Left cardiac atrium (tissue), 1 donor: ENCODE data around the gene NUP58.

DNA sequence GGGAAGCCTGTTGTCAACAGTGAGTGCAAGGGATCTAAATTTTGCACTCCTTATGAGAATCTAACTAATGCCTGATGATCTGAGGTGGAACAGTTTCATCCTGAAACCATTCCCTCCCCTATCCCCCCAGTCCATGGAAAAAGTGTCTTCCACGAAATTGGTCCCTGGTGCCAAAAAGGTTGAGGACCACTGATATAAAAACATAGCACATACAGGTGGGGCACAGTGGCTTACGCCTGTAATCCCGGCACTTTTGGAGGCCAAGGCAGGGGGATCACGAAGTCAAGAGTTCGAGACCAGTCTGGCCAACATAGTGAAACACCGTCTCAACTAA lies 62.9 kb upstream of the TNFRSF19 start:
- PRO-cap = no peak

GRCh38 chr13:23579032-23580142 lies 9.2 kb downstream of the TNFRSF19 start:
- PRO-cap = bidirectional peak, plus-strand start at chr13:23579383, minus-strand start at chr13:23579208; unidirectional peak, plus-strand start at chr13:23579676

DNA sequence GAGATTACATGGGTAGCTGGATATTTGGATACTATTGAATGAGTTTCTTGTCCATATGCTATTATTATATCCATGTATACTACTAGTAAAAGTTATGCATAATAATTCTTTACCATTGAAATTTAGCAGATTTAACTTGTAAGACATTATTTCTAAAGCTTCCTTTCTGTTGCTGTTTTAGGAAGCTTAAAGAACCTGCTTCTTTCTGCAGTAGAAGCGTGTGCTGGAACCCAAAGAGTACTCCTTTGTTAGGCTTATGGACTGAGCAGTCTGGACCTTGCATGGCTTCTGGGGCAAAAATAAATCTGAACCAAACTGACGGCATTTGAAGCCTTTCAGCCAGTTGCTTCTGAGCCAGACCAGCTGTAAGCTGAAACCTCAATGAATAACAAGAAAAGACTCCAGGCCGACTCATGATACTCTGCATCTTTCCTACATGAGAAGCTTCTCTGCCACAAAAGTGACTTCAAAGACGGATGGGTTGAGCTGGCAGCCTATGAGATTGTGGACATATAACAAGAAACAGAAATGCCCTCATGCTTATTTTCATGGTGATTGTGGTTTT lies 103.1 kb downstream of the TNFRSF19 start:
- PRO-cap = no peak

- PRO-cap = no peak
These were observed 89.1 kb upstream of the SPATA13 start for GRCh38 chr13:24071258-24071953.

GRCh38 chr13:24123891-24124181 lies 36.7 kb upstream of the SPATA13 start:
- PRO-cap = no peak

GRCh38 chr13:24124925-24125458 lies 35.5 kb upstream of the SPATA13 start:
- PRO-cap = no peak

DNA sequence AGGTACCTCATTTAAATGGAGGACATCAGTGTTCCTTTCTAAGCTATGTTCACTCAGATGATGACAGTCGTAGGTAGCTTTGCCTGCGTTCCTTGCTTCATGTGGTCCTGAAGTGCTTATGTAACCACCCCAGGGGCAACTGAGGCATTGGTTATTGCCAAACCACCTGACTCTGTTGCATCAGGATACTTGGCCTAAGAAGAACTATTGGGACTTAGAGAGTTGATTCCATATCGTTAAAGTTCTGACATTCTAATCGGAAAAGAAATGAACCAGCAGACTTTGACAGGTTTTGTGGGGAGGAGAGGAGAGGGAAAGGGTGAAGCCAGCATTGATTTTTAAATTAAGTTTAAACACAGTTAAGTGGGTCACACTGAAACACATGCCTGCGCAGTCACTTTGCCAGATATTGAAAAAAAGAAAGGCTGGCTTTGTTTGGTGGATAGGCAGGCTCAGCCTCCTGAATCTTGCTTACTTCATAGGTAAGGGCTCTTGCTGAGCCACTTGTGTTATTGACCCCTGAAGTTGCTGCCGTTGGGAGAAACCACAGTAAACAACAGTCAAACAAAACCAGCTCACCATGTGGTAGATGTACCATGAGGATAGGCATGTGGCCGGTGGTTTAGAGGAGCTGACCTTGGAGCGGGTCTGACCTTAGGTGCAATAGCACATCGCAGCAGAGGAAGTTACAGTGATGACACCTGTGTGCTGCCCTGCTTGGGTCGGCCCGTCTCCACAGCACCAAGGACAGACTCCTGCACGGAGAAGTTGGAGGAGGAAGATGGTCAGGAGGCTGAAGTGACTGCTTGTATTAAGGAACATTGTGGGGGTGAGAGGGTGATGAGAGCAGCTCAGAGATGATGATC lies 52.0 kb downstream of the SPATA13 start:
- PRO-cap = no peak

DNA sequence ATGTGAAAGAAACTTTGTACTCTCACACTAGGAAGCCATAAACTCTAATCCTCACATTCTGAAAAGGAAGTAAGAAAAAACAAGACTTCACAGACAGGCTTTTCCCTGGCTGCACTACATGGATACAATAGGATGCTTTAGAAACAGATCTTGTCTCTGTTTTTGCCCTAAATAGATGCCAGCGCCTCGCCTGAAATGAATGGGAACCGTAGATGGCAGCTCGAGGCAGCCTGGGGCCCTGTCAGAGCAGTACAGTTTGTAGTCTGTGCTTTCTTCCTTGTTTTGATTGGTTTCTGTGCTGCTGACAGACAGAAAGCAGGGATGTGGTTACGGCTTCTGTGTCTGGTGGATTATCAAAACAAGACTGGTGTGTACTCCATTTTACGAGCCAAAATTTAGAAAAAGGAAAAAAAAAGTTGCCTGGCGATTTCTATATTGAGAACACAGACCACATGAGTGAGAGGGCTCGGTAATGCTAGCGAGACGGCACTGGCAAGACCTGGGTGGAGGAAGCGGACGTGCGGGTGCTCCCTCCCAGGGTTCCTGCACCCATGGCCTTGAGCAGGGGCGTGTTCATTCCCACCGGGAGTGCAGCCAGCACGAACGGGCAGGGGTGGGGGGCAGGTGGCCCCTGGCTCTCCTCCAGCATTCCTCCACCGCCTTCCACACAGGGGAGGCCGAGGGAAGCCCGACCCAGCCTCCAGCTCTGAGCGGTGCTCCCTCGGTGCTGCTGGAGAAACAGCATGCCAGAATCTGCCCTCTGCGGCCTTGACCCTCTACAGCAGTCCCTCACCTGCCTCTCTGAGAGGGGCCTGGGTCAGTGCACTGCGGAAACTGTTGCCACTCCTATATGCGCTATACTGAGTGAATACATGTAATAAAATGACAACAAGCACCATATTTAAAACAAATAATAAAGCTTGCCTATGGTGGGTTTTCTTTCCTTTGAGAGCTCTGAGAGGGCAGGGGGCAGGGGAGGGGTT lies 37.5 kb upstream of the C1QTNF9 start:
- PRO-cap = bidirectional peak, plus-strand start at position 489 of the sequence, minus-strand start at position 232 of the sequence

GRCh38 chr13:24282082-24282308 lies 27.4 kb upstream of the C1QTNF9 start:
- PRO-cap = no peak

- PRO-cap = no peak
These were observed 14.5 kb downstream of the PARP4 start for GRCh38 chr13:24498006-24498469.

GRCh38 chr13:24502512-24503054 lies 10.0 kb downstream of the PARP4 start:
- PRO-cap = no peak

- PRO-cap = no peak
These were observed 3.0 kb upstream of the CENPJ start for GRCh38 chr13:24925564-24926212.

GRCh38 chr13:25171199-25171874 lies 751 bp downstream of the AMER2 start:
- PRO-cap = no peak

- PRO-cap = bidirectional peak, plus-strand start at chr13:25301665, minus-strand start at chr13:25301504
These were observed at the start of gene NUP58 for GRCh38 chr13:25301209-25302530. Gene NUP58, plus strand, starts transcription at chr13:25301625.

- PRO-cap = no peak
These were observed 96.5 kb downstream of the ATP8A2 start for GRCh38 chr13:25468184-25468724.

- PRO-cap = no peak
These were observed 1.3 kb downstream of the CDK8 start for GRCh38 chr13:26255244-26255669.

GRCh38 chr13:26738447-26738749 lies 22.2 kb downstream of the GPR12 start:
- PRO-cap = no peak

DNA sequence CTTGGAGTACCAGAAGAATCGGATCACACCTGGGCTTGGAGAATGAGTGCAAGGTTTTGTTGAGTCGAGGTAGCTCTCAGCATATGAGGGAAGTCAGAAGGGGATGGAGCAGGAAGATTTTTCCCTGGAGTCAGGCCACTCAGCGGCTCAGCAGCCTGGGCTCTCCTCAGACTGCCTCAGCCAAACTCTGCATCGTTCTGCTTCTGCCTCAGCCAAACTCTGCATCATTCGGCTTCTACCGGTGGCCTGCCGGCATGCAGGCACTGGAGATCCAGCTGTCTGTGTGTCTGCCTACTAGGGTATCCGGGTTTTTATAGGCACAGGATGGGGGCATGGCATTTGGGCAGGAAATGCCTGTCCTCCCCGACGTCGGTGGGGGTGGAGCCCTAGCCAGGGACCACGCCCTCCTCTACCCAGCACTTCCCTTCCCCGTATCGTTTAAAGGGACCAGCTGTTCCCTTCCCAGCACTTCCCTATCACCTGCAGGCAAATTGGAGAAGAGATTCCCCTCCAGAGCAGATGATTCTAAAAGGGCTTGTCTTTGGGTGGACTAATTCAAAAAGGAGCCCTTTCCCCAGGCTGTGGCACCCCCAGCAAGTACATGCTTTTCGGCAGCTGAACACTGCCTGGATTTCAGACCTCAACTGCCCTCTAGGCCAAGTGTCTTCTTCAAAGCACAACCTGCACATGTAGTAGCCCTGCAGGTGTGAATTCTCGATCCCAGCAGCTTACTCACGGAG lies 25.3 kb upstream of the GPR12 start:
- PRO-cap = unidirectional peak, minus-strand start at position 285 of the sequence

GRCh38 chr13:26930232-26930738 lies 169.7 kb upstream of the GPR12 start:
- PRO-cap = no peak

GRCh38 chr13:27018645-27019123 lies 152.9 kb downstream of the USP12 start:
- PRO-cap = no peak